Pericardium (tissue), 1 donor: Measurements from ENCODE around the genes SELENOW, PLA2G4C and NTN5.

DNA sequence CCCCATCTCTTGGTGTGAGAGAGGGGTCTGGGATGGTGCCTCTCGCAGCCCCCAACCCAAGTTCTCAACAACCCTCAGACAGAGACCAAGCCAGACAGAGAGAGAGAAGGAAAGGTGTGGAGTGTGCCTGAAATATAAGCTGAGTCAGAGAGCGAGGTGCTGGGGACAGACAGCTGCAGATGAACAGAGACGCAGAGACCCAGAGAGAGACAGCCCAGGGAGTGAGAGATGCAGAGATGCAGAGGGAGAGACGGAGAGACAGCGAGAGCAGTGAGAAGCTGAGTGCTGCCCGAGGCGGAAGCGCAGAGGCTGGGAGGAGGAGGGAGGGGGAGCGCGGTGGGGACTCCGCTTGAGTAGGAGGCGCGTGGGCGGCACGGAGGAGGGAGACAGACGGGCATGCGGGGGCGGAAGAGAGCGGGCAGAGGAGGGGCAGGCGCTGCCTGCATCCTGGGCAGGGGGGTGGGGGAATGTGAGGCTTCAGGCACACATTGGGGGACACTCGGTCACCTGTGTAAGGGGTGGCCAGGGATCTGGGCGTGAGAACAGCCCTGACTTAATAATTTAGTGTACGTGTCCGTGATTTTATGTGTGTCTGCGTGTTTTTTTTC, 25.8 kb downstream of the SLC8A2 start:
- RRBS, result no CpG with 5 or more reads among the region's 25 CpGs

- RRBS, result no CpG with 5 or more reads among the region's 81 CpGs
These were observed 24.4 kb downstream of the SLC8A2 start for GRCh38 chr19:47446909-47448048.

DNA sequence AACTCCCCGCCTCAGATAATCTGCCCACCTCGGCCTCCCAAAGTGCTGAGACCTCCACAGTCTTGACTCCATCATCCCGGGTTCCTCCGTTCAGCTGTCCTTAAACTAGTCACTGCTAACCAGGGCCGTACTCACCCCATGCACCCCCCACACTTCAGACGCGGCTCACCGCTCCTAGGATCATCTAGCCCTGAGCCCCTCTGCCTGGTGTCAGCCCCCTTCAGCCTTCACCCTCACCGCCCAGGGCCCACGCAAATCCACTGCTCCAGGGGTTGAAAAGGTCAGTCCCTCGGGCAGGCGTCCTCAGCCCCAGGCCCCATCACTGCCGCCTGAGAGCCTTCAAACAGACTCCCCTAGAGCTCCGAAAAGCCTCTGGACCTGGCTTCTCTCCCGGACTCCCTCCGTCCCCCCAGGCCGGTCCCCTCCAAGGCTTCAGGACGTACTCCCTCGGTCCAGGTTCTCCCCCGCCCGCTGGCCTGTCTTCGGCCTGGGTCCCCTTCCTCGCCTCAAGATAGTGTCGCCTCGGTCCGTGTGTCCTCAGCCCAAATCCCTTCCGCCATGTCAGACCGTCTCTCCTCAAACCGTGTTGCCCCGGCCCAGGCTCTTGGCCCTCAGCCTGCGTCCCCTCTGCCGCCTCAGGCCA, 672 bp downstream of the NAPA start:
- RRBS, result 38% methylated on average over 1 of the region's 32 CpGs

DNA sequence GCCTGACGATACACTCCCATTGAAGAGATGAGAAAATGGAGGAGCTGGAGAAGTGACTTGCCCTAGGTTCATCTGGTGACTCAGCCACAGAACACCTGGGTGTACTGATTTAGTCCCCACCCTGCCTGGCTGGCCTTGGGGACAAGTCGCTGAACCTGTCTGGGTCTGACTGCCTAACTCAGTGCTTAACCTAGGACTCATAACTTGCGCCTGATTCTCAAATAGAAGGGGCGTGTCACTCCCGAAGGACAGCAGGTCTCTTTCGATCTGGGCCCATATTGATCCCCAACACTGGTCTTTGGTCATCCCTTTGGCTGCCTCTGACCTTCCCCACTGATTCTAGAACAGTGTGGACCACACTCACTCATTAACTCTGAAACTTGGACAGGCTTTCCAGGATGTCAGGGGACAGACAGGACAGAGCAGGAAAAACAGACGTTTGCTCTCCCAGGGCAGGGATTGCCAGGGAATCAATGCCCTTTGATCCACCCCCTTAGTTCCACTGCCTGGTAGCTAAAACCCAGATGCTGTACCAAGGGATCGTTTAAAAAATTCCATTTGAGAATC, 7.4 kb upstream of the BICRA start:
- RRBS, result no CpG with 5 or more reads among the region's 8 CpGs

- RRBS, result no CpG with 5 or more reads among the region's 9 CpGs
These were observed 10.9 kb downstream of the BICRA start for GRCh38 chr19:47619663-47620336.

GRCh38 chr19:47658577-47659338, 49.8 kb downstream of the BICRA start:
- RRBS, result no CpG with 5 or more reads among the region's 19 CpGs

- RRBS, result 69% methylated on average over 12 of the region's 45 CpGs
These were observed 10.5 kb upstream of the EHD2 start for GRCh38 chr19:47702379-47703433.

DNA sequence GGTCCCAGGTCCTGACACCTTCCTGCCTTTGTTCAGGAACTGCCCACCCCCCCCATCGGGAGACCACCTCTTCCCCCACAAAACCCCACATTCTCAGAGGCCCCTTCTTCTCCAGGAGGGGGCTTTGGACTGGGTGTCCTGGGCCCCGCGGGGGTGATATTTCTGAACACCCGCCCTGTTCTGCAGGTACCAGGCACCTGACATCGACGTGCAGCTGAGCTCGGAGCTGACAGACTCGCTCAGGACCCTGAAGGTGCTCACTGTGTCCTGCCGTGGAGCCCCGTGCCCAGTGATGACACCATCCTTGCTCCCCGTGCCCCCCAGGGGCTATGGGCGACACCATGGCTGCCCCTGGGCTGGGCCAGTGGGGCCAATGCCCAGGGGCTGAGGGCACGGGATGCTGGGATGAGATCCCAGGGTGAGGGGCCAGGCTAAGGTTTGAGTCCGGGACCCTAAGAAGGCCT, 10.3 kb downstream of the NOP53 start:
- RRBS, result no CpG with 5 or more reads among the region's 14 CpGs

- RRBS, result no CpG with 5 or more reads among the region's 3 CpGs
These were observed 4.5 kb upstream of the SELENOW start for GRCh38 chr19:47773966-47774412.

DNA sequence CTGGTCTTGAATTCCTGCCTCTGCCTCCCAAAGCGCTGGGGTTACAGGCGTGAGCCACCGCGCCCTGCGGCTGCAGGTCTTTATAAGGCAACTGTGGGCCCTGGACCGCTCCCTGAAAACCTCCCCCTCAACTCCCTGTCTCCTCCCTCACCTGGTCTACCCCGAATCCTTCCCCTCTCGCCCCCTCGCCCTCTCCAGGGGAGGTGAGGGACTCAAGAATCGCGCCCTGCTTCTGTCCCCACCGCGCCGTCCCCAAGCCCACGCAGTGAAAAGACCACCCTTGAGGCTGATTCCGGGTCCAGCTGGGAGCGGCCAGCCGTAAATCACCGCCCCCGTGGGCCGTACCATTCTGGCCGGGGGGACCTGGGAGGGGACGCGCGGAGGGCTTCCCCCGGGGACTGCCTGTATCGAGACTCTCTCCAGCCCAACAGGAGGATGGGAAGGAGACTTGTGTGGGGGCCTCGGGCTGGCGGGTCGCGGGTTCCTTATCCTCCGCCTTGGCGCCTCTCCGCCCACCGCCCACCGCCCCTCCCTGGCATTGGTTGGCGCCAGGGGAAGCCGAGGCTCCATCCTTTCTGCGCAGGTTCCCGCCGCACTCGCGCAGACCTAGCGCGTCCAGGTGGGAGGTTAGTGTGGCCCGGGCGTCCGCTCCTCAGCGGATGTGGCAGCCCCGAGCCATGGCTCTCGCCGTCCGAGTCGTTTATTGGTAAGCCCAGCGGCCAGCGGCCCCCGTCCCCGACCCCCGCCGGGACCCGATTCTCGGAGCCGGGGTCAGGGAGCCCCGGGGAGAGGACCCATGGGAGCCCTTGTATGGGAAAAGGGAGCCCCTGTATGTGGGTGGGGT, at the start of gene SELENOW:
TSS of gene SELENOW (plus strand) at position 595 of the 844 bp plus-strand sequence.
- RRBS, result 1% methylated on average over 22 of the region's 64 CpGs

DNA sequence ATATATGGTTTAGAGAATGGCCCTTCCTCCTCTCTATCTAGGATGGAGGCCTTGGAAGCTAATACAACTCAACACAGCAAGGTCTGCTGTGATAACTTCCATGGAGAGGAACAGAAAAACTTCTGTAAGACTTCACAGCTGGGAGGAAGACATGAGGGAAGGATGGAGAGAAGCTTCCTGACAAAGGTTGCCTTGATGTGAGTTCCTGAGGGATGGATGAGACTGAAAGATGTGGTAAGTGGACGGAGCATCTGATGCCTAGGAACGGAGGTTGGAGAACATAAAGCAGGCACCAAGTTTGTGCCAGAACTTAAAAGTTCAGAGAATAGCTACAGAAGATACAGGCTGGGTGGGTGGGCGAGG, 12.0 kb downstream of the CABP5 start:
- RRBS, result no CpG with 5 or more reads among the region's 3 CpGs

DNA sequence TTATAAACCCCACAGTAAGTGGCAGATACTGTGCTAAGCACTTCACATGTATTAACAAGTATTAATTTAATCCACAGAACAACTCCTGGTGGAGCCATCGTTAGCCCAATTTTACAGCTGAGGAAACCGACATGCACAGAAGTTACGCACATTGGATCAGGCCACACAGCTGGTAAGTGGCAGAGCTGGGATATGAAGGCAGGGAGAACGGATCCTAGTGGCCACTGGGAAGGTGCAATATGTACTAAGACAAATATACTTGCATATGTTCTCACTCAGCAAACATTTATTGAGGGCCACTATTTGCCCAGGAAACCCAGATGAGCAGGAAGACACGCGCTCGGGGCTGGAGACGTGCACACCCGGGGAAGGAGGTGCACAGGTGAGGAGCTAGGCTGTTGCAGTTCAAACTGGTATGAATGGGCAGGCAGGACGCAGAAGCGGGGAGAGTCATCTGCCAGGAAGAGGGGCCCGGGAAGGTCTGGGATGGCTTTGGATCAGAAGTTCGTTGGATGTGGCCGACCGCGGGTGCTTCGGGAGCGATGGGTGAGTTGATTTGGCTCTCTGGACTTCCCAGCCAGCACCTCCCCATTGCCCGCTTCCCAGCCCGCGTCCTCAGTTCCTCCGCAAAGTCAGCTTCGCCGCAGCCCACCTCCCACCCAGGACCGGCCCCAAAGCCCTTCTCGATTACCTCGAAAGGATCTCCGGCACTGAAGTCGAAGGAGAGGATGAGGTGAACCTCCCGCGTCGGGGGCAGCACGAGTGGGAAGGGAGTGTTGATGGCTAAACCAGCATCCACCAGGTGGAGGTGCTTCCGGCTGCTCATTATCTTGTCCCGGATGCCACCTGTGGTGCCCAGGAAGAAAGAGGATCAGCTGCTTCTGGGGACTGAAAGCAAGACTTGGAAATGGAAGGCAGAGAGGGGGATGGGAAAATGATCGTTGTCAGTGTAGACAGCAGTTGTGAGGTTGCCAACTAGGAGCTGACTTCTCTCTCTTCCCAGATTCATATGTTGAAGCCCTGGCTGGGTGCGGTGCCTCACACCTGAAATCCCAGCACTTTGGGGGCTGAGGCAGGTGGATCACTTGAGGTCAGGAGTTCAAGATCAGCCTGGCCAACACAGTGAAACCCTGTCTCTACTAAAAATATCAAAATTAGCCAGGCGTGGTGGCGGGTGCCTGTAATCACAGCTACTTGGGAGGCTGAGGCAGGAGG, 17.8 kb upstream of the CABP5 start:
- RRBS, result 50% methylated on average over 1 of the region's 39 CpGs

- RRBS, result 2% methylated on average over 6 of the region's 39 CpGs
These were observed at the start of gene PLA2G4C for GRCh38 chr19:48110214-48111089. Gene PLA2G4C (minus strand): TSS chr19:48110817.

DNA sequence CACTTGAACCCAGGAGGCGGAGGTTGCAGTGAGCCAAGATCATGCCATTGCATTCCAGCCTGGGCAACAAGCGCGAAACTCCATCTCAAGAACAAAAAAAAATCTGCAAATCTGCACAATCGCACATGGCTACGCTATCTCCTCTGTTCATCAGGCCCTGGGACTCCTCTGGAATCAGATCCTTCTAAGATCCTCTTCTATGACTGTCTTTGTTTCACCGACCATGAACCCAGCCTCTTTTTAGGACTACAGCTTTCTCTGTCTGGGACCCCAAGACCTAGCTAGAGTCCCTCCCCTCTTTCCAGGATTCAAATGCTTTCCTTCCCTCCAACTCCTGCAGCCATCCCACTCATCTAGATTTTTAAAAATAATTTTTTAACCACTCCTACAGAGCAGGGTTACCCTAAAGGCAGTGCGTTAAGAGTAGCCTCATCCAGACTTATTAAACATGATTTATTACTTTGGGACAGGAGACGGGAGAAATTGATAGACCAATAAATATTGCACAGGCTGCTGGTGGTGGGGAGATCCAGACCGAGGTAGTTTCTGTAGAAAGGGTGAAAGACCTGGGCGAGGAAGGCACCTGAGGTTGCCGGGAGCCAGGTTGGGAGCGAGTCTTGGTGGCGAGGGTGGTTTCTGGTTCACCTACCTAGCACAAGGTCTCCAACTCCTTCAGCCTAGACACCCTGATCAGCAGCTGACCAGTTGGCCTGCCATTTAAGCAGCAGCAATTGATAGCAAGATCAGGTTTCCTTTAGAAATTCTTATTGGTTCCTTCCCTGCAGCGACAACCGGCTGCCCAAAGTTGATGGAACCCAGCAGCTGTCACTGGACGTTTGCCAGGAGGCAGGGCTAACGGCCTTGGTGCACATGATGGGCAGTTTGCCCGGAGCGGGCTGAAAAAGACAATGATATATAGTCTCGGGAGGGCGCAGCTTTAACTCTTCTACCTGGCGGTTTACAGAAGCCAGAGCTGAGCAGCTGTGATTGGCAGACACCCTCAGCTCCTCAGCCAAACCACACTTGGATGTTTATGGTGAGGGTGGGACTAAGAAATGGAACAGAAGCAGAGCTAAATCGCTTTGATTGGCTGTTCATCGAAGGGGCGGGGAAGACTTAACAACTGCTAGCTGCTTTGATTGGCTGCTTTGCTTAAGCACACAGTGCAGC, 7.0 kb downstream of the EMP3 start:
- RRBS, result 4% methylated on average over 3 of the region's 25 CpGs

DNA sequence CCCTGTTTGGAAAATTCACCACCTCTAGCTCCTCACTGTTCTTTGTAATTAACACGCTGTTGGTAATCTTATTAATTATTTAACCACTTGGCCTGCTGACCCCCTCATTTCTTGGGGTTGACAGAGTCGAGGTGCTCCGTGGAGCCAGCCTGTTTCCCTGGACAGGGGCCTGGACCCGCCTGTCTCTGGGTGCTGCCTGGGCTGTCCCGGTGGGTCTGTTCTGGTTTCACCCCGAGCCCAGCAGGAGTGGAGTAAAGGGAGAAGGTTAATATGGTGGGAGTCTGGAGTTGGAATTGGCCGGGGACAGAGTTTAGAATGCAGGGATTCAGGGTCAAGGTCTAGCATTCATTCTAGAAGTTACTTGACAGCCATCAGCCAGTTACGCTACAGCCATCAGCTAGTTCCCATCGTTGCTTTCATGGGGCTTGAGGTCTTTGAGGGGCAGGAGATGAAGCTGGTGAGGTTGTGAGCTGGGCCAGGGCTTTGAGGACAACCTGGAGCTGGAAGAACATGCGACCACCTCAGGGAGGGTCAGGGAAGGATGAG, 10.2 kb downstream of the CYTH2 start:
- RRBS, result 73% methylated on average over 3 of the region's 10 CpGs

GRCh38 chr19:48556218-48556590, 4.2 kb downstream of the SULT2B1 start:
- RRBS, result no CpG with 5 or more reads among the region's 9 CpGs

DNA sequence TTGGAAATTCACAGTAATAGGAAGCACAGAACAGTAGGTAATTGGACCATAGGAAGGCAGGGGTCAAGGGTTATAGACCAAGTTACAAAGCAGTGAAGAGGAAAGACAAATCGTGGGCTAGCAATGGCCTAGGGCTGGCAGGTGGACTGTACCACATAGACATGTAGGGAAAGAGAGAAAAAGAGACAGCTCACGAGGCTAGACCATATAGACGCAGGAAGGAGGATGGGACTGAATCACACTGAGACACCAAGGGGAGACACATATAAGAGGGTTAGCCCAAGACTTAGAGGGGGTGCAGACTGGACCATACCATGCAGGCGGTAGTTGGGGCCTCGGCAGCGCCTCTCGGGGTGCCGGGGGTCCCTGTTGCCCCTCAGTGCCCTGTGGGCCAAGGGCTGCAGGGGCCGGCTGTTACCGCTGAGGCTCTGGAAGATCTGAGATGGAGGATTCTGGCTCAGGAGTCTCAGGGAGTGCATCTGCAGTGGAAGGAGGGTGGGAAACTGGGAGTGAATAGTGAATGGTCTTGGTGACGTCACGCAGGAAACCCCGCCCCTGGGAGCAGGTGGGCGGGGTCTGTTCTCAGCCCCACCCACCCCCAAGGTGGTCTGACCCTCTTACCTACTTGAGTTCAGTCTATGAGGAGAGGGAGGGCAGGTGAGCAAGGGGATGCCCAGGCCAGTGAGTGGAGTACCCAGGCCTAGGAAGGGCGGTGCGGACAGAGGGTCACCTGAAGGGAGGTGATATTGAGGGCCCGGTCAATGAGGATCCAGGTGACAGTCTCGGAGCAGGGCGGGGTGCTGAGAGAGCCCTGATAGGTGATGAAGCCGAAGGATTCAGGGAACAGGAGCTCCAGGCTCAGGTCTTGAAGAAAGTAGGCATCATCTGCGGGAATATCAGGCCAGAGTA, 1.6 kb upstream of the DBP start:
- RRBS, result 85% methylated on average over 1 of the region's 21 CpGs

DNA sequence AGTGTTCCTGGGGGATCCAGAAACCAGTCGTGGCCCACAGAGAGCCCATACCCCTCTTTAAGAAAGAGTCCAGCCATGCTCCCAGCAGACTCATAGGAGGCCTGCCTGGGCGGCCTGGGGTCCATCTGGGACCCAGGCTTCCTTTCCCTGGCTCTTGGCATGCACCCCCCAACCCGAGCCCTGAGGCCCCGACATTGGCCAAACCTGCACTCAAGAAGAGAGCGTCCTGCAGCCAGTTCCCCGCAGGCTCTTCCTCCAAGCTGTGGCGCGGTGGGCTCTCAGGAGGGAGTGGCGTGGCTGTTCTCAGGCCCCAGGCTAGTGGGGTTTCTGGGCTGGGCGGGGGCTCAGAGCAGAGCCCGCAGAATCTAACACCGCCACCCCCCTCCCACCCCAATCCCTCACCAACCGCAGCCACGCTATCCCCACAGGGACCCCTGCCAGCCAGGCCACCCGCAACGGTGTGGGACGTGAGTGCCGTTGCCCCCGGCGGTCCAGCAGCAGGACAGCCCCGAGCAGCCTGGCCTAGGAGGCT, at the start of gene NTN5:
TSS of gene NTN5 (minus strand) at position 290 of the 532 bp plus-strand sequence.
- RRBS, result no CpG with 5 or more reads among the region's 21 CpGs